Left lung (tissue), 1 donor: ENCODE measurements around a stretch of chr4.

DNA sequence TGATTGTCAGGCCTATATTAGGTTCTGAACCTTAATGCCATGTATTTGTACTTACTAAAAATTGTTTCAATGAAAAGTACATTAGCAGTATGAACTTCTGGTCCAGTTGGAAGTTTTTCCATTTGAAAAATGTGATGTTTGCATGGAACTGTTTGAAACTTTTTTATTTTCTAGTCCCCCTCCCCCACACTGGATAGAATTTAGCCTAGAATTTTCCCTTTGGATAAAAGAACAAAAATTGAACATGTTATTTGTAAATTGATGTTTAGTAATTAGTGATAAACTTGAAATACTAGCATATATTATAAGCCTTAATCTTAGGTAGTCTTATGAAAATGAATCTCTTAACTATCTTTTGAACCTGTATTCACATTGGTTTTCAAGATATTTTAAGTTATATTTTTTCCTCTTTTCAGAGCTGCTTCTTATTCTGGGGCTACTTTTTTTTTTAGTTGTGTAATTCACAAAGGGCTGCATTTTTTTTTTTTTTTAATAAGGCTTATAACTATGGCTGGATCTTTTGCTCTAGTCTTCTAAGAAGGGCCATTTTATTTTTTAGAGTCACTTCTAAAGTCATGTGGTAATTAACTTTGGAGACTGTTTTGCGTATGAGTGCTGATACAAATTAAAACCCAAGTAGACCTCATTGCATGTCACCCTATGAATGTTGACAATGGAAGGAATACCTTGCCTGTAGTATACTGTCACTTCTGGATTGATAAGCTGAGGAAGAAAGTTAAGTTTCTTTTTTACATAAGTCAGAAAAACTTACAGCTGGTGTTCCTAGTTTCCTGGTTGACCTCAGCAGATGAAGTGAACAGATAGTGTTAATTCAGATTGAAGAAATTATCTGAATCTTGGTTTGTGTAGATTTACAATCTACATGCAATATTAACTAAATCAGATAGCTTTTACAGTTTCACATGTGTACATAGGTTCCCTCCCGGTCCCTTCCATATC is 27.1 kb downstream of the REST start:
- PRO-cap, result no peak

DNA sequence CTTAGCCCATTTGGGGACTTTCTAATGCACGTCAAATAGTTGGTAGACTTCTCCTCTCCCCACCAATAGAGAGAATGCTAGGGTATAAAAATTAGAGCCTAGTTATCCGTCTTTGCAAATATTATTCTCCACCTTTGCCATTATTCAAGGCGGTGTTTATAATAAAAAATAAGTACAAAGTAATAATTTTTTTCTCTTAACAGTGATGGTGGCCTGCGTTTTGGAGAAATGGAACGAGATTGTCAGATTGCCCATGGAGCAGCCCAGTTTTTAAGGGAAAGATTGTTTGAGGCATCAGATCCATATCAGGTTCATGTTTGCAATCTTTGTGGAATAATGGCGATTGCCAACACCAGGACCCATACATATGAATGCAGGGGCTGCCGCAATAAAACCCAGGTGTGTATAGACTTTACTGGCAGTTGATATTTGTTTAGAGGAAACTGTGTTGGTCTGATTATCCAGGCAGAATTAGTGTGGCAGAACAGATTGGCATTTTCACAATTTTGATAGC is 51.4 kb downstream of the POLR2B start:
- PRO-cap, result no peak

DNA sequence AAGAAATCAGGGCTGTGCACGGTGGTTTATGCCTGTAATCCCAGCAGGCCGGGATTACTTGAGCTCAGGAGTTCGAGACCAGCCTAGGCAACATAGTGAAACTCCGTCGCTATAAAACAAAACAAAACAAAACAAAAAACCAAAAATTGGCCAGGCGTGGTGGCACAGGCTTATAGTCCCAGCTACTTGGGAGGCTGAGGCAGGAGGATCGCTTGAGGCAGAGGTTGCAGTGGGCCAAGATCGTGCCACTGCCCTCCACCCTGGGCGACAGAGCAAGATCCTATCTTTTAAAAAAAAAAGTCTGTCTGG is 1.1 kb downstream of the IGFBP7 start:
- PRO-cap, result no peak

DNA sequence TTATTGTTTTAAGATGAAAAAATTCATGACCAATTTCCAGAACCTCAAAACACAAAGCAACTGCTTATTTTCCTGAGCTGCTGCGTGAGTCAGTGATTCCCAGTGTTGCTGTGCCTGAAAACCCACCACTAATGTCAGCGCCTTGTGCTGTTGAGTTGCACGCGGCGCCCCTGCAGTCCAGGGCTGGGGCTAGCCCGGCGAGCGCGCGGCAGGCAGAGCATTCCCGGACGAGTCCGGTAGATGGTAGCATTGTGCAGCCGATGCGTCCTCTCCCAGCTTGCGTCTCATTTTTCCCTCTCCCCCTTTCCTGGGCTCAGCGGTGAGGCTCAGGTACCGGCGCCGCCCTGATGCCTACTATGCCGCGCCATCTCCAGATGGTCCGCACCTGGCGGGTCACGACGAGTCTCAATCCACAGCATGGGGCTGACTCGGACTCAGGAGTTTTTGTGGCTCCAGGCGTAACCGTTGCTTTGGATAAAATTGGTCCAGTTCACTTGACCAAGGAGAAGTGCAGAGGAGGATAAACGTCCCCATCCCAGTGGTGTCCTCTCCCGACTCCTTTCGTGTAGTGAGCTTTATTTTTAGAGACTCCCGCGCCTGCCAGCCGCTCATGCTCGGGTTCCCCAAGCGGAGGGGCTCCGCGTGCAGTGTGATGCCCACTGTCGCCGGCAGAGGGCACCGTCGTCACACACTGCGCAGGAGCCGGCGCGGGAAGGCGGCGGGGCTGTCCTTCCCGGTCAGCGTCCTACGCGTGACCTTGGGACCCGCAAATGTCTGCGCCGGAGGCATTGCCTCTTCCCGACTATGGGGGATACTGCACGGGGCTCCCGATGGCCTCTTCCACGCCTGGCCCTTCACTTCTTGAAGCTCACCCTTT is 53.6 kb upstream of the IGFBP7 start:
- PRO-cap, result no peak

DNA sequence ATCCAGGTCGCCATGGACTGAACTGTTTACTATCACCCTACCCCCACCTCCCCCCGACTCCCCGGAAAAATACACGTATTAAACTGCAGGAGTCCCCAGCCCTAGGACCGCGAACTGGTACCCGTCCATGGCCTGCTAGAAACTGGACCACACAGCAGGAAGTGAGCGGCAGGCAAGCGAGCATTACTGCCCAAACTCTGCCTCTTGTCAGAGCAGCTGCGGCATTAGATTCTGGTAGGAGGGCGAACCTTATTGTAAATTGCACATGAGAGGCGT is 405.8 kb upstream of the ADGRL3 start:
- PRO-cap, result no peak

DNA sequence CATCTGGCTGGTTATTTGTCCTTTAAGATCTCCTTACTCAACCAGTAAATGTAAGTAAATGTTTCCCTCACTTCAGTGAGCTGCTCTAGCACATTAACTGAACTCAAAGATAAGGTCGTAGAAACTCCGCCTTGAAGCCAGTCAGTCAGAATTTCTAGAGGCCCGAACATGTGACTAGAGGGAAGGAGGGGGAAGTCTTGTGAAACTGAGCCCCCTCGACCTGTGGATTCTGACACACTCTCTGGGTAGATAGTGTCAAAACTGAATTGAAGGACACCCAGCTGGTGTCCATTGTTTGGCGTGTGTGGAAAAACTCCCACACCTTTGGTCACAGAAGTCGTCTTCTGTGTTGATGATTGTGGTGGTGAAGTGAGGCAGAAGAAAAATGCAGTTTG is 933.9 kb downstream of the ADGRL3 start:
- PRO-cap, result no peak

DNA sequence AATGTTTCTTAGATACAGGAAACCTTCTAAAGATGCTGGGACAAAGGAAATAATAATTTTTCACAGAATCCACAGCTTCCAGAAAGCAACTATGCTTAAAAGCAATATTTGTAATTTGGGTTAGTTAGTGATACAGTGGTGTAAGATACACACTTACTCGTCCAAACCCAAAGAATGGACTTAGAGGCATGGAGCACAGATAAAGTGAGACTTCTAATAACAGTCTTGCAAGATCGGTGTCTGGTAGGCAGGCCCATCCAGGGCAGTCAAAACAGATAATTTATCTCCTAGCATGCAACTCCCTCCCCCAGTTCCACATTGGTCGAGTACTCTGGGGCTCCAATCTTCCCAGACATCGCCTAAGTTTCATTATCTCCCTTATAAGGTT is 471.5 kb downstream of the TECRL start:
- PRO-cap, result unidirectional peak, minus-strand start at position 255 of the sequence

DNA sequence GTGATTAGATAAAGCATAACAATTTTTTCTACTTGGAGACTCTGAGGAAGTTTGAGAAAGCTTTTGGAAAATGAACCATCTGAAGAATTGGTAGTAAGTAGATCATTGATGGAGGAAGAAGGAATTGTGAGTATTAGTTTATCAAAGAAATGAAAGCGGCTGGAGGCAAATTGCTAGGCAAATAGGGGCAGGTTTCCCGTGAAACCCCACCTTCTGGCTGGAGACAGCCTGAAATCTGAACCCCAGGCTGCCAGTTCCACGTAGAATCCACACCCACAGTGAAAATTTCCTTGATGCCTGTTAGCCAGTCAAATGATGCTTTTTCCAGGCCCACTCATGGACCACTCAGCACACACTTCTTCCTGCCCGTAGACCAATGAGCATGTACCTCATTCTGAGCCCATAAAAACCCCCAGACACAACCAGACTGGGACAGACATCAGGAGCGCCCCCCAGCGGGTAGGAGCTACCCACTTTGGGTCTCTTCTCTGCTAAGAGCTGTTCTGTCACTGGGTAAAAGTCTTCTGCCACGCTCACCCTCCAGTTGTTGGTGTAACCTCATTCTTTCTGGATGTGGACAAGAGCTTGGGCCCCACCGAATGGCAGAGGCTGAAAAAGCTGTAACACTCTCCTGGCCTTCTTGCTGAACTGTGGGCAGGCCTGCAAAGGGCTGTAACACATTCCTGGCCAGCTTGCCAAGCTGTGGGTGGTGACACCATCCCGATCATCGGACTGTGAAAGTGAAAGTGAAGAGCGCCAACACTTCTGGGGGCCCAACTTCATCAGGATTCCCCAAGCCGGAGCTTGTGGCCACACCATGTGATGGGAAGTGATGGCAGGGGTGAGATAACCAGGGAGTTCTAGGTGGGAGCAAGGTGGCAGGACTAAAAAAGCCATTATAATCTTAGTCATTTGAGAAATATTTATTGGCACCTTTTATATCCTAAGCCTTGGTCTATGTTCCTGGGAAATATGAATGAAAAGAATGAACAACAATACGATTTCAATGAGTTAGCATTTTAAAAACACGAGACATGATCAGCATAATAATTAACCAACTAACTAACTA is 137.6 kb downstream of the TECRL start:
- PRO-cap, result no peak

DNA sequence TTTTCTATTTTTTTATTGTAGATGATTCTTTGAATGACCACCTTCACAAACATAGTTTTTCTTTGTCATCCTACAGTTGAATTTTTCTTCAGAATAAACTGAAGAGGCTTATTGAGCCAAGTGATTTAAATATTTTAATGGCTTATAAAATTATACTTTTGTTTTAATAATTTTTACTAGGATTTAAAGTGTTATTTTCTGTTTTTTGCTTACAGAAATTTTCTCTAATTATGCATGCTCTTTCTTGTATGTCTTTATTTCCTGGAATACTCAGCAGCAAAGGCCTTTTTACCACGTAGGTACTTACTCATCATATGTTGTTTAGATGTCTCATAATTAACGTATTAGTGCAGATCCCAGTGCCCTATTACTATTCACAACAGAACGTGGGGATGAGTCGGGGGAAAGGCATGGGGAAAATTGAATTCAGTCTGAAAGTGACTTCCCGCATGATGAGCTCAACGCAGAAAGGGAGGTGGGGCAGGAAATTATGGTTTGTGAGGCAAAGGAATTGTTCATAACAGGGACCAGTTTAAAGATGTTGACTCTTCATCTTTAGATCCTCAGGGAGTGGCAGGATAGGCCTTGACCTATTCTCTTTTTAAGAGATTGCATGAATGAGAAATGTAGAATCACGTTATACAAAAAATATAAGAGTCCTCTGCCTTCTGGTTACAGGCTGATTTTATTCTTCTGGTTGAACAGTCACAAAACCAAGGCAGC is 1.9 kb upstream of the TMPRSS11D start:
- PRO-cap, result no peak

DNA sequence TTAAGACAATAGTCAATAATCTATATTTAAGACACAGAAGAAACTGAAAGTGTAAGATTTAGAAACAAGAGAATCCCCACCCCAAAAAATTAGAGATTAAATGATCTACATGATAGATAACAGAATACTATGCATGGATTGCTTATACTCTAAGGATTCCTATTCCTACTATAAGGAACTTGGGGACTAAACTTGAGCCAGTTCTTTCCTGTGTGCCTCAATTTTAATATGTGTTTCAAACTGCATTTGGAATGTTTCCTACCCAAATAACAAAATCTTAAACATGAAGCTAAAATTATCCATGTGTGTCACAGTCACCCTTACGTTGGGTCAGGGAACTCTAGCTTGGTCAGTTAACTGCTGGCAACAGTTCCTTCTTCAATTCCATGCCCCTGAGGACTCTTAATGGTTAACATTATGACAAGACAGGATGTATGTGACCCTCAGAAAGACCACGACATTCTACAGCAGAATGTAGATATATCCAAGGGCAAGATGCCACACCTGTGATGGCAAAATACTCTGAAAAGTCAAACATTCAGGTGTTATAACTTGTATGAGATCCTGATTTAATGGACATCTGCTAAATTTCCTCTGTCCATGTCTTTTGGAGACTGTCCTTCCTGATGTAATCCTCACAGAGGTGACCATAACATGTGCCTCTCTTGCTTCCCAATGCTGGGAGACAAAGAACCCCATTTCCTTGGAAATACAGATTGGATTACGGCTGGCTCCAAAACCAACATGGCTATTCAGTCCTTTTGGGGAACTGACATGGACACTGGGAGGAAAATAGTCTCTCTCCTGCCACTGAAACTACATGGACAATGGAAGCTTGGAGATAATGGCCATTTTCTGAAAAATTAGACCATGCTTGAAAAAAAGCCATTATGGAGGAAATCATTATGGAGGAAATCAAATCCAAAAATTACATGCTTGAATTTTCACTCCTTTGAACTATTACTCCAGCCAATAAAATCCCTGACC is 39.2 kb downstream of the YTHDC1 start:
- PRO-cap, result no peak

- PRO-cap, result no peak
Measured at GRCh38 chr4:68328098-68328710, 21.7 kb downstream of the YTHDC1 start.

- PRO-cap, result no peak
Measured at GRCh38 chr4:68718550-68719285, 48.3 kb upstream of the UGT2B15 start.

GRCh38 chr4:68948312-68948703 is 3.3 kb downstream of the UGT2A3 start:
- PRO-cap, result no peak

DNA sequence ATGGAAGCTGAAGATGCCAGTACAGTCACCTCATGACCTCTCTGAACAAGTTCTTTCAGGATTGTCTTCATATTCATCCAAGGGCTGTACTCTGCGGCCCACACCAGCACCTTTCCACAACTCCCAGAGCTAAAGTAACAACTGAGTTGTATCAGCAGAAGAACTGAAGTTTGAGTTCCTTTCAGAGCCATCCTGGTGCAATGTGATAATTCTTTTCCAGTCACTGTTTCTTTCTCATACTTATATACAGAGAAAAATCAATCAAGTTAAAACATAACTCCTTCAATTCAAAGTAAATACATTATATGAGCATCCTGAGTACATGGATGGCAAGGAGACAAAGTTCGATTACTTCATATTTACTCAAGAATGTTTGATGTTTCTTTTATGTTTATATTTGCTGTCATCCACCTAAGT is 68.6 kb upstream of the UGT2A3 start:
- PRO-cap, result no peak

DNA sequence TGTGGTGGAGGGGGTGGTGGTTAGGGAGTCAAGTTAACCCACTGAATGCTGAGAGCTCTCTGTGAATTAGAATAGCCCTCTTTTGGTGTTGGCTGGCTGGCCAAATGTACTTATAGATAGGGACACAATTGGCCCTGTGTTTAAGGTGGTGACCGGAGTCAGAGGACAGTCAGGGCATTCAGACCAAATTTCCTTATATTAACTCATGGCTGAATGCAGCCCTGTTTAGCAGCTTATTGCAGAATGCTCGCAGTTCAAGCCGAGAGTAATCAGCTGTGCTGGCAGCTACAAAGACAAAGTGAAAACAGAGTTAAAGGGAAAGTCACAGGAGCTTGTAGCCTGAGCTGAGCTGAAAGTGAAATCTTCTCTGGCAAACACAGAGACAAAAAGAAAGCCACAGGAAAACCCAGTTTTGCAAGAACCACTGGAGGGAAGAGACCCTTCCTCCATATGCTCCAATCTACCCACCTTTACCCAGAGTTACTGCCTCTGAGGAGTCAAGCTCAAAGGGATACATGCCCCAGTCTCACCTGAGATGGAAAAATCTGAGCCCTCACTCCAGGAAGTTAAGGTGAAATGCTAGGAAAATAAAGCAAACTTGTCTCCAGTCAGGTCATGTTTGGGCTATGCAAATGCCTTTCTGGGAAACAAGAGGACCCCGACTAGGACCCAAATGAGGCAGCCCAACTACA is 38.3 kb upstream of the UGT2B7 start:
- PRO-cap, result no peak

GRCh38 chr4:69060900-69061286 is 35.4 kb upstream of the UGT2B7 start:
- PRO-cap, result no peak

- PRO-cap, result no peak
Measured at GRCh38 chr4:69116515-69117003, 20.3 kb downstream of the UGT2B7 start.

DNA sequence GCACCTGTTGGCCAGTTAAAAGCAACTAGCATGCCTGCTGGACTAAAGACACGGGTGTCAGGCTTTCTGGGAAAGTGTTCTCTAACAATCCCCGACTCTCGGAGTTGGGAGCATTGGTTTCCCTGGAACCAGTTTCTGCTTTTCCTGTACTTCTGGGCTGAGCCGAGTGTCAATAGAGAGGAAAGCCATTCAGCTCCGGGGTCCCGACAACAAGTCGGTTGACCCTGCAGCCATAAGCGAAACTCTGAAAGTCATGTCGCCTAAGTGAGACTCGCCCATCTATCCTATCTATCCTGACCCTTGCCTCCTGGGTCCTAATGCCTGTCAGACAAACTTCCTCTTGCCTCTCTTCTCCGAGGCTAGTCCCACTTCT is 34.5 kb downstream of the SULT1E1 start:
- PRO-cap, result no peak

DNA sequence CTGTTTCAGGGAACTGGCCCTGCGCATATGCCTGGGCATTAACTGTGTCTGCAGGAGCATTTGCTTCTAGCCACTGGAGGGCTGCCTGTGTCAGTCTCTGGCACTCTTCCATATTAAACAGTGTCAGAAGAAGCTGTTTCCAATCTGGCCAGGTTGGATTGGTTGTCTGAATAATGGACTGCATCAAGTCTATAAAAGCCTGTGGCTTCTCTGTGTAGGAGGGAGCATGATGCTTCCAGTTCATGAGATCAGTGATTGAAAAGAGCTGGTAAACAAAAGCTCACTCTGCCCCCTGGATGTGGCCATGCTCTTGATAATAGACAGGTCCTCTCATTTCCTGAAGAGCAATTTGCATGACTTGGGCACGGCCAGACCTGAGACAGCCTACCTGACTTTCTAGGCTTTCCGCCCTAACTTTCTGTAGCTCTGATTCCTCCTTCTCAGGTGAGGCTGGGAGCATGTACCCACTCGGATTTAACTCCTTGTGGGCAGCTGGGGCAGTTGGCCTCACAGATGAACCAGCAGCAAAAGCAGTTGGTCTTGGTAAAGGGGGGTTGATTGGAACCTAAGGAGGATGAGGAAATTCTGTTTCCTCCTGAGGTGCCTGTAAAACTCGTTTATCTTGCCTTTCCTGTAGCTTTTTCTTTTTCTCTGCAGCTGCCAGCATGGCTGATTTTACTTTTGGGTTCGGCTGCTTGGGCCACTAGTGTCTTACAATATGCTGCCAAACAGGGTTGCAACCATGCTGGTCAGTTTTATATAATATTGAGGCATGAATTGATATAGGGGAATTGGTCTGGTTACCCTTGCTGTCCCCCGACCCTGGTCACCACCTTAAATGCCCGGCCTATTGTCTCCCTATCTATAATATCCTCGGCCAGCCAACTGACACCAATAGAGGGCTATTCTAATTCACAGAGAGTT is 29.1 kb downstream of the SULT1E1 start:
- PRO-cap, result no peak

GRCh38 chr4:69831563-69832170 is 28.3 kb downstream of the SULT1E1 start:
- PRO-cap, result bidirectional peak, plus-strand start at chr4:69831958, minus-strand start at chr4:69831863